MCF 10A (cell line): ENCODE results near the gene TBL1XR1.

DNA sequence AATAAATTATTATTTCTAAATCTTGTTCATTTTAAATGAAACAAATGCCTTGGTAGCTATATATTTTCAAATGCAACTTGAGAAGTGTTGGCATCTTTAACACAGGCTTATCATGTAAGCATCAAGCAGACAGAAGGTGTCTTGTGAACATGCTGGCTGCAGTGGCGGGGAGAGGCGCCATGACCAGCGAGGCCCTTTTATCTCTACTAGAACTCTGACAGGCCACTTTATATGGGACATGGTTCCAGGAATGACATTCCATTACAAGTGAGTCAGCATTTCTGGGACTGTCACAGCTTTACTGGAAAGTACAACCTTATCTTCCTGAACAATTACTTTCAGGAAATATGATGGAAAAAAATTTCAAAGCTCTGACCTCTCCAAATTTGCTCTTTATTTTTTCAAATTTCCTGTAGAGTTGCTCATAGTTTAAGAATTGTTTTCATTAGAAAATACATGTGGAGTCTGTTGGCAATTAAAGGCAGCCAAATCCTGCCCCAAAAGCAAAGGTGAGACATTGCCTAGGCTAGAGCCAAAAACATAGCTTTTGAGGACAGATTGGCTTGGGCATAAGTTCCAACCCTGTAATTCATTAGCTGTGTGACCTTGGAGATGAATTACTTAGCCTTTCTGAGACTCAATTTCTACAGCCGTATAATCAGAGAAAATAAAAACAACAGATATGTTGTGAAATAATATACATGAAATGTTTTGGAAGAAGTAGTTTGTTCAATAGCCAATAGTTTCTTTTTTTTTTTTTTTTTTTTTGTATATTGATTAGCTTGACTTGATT, 106.7 kb downstream of the ECT2 start:
- PRO-cap, result no peak
- RRBS, result no CpG with 5 or more reads among the region's 4 CpGs

- PRO-cap, result bidirectional peak, plus-strand start at chr3:173395254, minus-strand start at chr3:173395127; bidirectional peak, plus-strand start at chr3:173395673, minus-strand start at chr3:173395582
- RRBS, result no CpG with 5 or more reads among the region's 47 CpGs
These were observed 2.4 kb upstream of the NLGN1 start for GRCh38 chr3:173394891-173395739.

- PRO-cap, result bidirectional peak, plus-strand start at chr3:174442210, minus-strand start at chr3:174442204
- RRBS, result no CpG with 5 or more reads among the region's 7 CpGs
These were observed 417.2 kb upstream of the NAALADL2 start for GRCh38 chr3:174441867-174442373.

GRCh38 chr3:175273947-175274329, 414.8 kb downstream of the NAALADL2 start:
- PRO-cap, result no peak
- RRBS, result no CpG with 5 or more reads among the region's 6 CpGs

- PRO-cap, result no peak
- RRBS, result 95% methylated on average over 5 of the region's 31 CpGs
These were observed 834.8 kb downstream of the TBL1XR1 start for GRCh38 chr3:176362401-176362917.

DNA sequence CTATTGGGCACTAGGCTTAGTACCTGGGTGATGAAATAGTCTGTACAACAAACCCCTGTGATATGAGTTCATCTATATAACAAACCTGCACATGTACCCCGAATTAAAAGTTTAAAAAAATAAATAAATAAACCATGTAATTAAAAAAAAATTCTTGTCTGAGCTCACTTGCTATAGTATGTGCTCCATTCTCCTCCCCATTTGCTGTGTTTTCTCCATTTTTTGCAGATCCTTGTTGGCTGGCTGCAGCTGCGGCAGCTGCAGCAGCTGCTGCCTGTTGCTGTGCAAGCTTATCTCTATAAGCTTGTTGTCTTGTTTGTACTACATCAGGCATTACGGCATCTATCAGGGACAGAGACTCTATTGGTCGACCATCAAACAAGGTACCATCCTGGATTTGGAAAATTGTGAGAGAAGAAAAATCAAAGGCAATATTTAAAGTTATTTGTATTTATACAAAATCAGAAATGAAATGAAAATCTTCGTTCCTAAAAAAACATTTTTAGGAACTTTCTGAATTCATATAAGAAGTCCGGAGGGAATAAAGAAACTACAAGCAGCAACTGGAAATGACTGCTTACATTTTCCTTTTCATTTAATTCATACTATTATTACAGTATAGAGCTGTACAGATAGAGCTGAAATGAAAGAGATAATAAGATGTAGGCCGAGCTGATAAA, 145.8 kb downstream of the TBL1XR1 start:
- PRO-cap, result no peak
- RRBS, result no CpG with 5 or more reads among the region's 7 CpGs

DNA sequence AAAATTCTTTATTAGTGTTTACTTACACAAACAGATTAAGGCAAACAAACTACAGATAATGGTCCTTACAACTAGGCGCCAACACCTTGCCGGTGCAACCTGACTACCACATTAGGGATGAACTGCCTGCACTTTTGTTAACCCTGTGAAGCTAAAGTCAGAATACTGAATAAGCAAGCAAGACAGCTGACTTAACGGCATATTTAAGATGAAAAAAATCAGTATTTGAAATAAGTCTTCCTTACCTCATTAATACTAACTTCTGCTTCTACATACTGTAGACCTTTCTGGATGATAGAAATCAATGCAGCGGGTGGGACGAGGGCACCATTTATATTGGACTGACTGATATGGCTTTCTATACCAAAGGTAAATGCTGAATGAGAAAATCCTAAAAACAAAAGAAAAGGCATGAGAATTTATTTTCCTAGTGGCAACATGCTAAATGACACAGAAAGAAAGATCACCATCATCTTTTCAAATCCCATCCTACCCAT, 143.7 kb downstream of the TBL1XR1 start:
- PRO-cap, result no peak
- RRBS, result no CpG with 5 or more reads among the region's 5 CpGs

GRCh38 chr3:177075690-177076870, 121.2 kb downstream of the TBL1XR1 start:
- PRO-cap, result no peak
- RRBS, result no CpG with 5 or more reads among the region's 7 CpGs

DNA sequence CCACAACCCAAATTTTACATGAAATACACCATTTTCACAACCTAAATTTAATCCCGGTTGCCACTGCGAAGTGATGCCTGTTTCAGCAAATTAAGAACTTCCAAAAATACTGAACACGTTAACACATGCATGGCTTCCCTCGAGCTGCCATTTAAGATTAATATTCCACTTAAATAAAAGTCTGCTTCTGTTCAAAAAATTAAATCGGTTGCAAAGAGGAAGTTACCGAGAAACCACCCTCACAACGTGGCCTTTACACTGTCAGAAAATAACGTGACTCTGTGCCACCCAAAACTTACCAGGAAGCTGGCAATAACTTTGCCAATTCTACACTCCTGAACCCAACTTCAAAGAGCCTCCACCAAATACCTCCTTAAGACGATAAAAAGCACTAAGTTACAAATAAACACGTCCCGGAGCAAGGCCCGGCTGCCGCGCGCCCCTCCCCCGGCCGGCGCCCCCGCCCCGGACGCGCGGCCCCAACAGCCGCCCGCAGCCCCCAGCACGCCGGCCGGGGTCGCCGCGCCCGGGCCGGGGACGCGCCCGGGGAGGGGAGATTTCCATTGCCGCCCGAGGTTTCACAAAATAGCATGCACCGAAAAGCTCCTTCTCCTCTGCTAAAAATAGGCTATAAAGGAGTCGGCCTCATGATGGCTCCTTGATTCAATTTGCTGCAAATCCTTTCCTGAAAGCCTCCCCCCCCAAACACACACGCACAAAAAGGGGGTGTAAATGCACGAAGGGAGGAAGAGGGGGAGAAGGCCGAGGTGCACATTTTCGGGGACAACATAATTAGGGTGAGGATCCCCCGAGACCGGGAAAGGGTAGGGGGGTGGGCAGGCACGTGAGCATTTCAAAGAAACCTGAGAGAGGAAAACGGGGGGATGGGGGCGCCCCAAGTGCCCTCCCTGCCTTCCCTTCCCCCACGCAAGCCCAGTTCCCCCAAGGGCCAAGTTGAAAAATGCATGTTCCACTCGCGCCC, 950 bp downstream of the TBL1XR1 start:
- PRO-cap, result bidirectional peak, plus-strand start at position 103 of the sequence, minus-strand start outside the sequence; bidirectional peak, plus-strand start at position 563 of the sequence, minus-strand start at position 308 of the sequence; bidirectional peak, plus-strand start at position 745 of the sequence, minus-strand start at position 702 of the sequence
- RRBS, result under 1% methylated on average over 8 of the region's 52 CpGs

GRCh38 chr3:177197023-177198058, at the start of gene TBL1XR1:
TSS of gene TBL1XR1 (minus strand) at chr3:177197482.
- PRO-cap, result bidirectional peak, plus-strand start at chr3:177197683, minus-strand start at chr3:177197225; bidirectional peak, plus-strand start at chr3:177197950, minus-strand start at chr3:177197764
- RRBS, result 1% methylated on average over 67 of the region's 143 CpGs

- PRO-cap, result no peak
- RRBS, result no CpG with 5 or more reads among the region's 7 CpGs
These were observed 87.1 kb upstream of the TBL1XR1 start for GRCh38 chr3:177284369-177284844.

GRCh38 chr3:177452309-177453342, 255.3 kb upstream of the TBL1XR1 start:
- PRO-cap, result bidirectional peak, plus-strand start at chr3:177452589, minus-strand start at chr3:177452584; bidirectional peak, plus-strand start at chr3:177452744, minus-strand start at chr3:177452664
- RRBS, result no CpG with 5 or more reads among the region's 7 CpGs

GRCh38 chr3:177519438-177520117, 322.3 kb upstream of the TBL1XR1 start:
- PRO-cap, result no peak
- RRBS, result no CpG with 5 or more reads among the region's 17 CpGs

DNA sequence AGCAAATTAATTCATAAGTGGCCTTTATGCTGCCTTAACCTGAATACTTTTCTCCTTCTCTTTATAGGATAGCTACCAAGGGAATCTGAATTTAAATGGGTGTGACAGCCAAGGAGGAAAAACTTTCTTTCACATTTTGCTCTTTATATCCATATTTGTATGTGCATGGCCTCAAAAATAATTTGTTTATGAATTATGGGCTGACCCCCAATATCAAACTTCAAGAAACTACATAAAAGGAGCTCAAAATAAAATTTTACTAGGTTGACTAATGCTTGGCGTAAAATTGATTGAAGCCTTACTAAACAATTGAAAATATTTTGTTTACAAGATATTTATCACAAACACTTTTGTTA, 251.2 kb downstream of the ZMAT3 start:
- PRO-cap, result unidirectional peak, minus-strand start at position 122 of the sequence
- RRBS, result no CpG with 5 or more reads among the region's 1 CpG

GRCh38 chr3:179027554-179027974, 44.0 kb downstream of the ZMAT3 start:
- PRO-cap, result bidirectional peak, plus-strand start at chr3:179027765, minus-strand start at chr3:179027709
- RRBS, result no CpG with 5 or more reads among the region's 5 CpGs

DNA sequence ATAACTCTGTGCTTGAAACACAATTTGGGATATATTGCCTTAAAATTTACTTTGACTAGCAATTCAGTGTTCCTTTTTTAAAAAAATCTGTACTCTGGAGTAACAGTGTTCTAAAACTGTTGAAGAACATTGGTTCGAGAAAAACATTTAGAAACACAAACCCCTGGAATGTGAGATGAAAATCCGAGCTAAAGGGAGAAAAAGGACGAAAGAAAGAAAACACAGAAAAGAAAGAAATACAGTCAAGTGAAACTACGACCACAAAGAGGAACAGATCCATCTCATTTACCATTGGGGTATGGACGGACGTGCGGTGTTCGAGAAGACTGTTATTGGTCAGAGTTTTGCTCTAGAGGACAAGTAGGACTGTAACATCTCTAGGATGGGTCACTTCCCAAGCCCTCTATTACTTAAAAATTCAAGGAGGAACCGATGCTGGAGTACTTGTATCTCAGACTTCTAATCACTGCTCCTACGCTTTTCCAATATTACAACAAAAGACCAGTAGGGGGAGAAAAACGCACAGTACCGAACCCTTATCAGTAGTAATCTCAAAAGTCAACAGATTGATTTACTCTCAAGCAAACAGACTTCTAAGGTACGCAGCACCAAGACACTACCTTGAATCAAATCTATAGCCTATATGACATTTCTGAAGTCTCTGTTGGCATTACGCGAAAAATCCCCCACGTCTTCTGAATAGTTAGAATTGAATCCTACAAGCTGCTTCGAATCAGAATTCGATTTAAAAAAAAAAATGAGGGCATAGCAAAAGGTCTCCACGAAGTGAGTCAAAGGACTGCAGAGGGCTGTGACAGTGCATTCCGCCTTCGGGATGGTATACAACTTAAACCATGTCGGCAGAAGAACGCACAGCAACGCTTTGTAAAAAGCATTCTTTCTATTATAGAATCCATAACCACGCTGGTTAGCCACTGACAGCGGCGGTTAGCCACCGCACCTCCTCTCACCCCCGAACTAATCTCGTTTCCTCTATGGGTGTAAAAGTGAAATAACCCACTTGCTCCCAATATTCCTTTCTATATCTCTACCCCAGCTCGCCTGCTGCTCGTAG, 1.0 kb upstream of the PIK3CA start:
- PRO-cap, result no peak
- RRBS, result no CpG with 5 or more reads among the region's 32 CpGs

GRCh38 chr3:179148909-179149938, 1.1 kb downstream of the PIK3CA start:
- PRO-cap, result bidirectional peak, plus-strand start at chr3:179149230, minus-strand start at chr3:179149085; bidirectional peak, plus-strand start at chr3:179149309, minus-strand start at chr3:179149282
- RRBS, result 1% methylated on average over 6 of the region's 49 CpGs

GRCh38 chr3:179323575-179324177, 845 bp downstream of the ZNF639 start:
- PRO-cap, result bidirectional peak, plus-strand start at chr3:179323662, minus-strand start at chr3:179323661
- RRBS, result under 1% methylated on average over 11 of the region's 42 CpGs

DNA sequence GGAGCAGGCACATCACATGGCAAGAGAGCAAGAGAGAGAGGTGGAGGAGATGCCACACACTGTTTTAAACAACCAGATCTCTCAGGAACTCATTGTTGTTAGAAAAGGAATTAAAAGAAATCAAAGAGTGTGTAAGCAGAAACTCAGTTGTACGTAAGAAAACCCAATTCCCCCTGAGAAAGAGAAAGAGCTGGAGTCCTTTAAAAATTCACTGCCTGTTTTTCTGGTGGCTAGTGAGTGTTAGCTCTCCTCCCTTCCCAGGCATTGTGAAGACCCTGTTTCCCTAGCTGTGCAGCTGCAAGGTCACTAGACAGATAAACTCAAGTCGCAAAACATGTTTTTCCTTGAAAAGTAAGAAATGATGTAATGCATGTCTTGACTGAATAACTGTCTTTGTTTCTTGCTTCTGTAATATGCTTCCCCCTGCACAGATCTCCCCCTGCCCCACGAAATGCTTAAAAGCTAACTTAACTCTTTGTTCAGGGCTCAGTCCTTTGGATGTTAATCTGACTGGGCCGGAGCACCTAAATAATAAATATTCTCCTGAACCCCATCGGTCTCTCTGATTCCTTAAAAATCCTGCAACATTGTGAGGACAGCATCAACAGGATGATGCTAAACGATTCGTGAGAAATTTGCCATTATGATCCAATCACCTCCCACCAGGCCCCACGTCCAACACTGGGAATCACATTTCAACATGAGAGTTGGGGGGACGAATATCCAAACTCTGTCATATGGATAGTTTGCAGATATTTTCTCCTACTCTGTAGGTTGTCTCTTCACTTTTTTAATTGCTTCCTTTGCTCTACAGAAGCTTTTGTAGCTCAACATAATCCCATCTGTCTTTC, 22.7 kb downstream of the NDUFB5 start:
- PRO-cap, result unidirectional peak, plus-strand start at position 32 of the sequence
- RRBS, result no CpG with 5 or more reads among the region's 9 CpGs

DNA sequence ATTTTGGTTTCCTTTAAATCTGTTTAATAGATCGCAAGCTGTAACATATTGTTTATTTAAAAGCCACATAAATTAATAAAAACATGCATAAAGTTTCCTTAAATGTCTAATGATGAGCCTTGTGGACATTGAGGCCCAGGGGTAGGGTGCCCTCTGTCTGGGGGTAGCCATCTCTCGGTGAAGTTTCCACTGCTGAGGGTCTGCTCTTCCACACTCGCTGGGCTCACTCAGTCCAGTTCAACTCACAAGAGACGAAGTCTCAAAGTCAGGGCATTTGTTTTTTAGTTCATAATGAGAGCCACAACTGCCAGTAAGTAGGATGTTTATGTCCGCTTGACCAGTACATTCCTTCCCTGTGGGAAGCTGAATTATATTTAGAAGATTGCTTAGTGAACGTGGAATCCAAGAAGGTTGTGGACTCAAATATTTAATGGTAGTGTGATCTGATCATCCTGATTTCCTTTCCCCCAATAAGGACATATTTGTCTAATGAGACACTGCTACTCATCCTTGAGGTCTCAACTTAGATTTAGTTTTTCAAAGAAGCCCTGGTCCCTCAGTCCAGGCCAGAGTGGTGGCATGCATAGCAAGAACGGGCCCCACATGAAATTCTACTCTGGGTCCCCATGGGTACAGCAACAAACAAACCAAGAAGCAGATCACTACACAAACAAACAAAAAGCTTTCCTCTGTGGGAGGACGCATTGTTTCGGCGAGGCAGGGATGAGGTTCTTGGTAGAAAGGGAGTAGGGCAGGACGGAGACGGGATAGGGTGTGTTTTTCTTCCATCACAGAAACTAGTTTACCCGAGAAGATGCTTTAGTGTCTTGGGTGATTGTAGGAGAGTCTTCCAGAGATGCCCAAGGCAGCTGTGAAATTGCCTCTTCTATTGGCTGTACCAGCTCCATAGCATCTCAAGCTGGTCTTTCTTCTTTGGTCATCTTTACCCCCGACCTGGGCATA, 60.8 kb downstream of the USP13 start:
- PRO-cap, result no peak
- RRBS, result no CpG with 5 or more reads among the region's 14 CpGs